Heart left ventricle (tissue), 7 donors: ENCODE measurements around a stretch of chr7.

- PRO-cap, 6 experiments: peak in 2 of 6 experiments; most common minus-strand start chr7:17313330 (in 2)
- RAMPAGE, long total RNA, 2 experiments: no peak in any of the 2 experiments
- RRBS: no CpG with 5 or more reads among the region's 8 CpGs
Observed at GRCh38 chr7:17312657-17313770, 14.6 kb downstream of the AHR start.

GRCh38 chr7:17379260-17379818, 80.9 kb downstream of the AHR start:
- PRO-cap, 6 experiments: no peak in any of the 6 experiments
- RAMPAGE, long total RNA, 2 experiments: no peak in any of the 2 experiments
- RRBS: no CpG with 5 or more reads among the region's 4 CpGs

- PRO-cap, 6 experiments: no peak in any of the 6 experiments
- RAMPAGE, long total RNA, 2 experiments: no peak in any of the 2 experiments
- RRBS: no CpG with 5 or more reads among the region's 9 CpGs
Observed at GRCh38 chr7:17729054-17729375, 211.3 kb downstream of the SNX13 start.

DNA sequence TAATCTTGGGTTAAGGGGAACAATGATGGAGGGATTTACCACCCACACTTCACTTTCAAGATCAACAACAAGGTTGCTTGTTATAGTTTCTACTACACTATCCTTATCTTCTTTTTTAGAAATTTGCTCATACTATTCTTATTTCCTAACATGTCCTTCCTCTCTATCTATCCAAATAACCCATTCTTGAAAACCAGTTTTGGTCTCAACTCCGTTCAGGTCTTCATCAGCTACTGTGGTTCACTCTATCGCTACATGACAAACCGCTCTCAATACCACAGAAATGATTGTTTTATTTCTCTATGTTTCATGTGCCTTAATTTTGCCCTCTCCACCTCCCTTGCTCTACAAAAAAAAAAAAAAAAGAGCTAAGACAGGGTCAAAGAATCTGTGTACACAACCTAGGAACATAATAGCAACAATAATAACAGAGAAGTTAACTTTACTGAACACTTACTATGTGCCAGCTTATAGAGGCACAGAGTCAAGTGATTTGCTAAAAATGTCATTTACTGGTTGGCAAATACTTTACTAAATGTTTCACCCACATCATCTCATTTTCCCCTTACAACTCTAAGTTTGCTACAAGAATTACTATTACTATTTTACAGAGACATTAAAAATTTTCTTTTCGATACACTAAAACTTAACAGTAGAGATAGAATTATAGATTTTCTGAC, 53.5 kb downstream of the SNX13 start:
- PRO-cap, 6 experiments: no peak in any of the 6 experiments
- RAMPAGE, long total RNA, 2 experiments: no peak in any of the 2 experiments
- RRBS: no CpG with 5 or more reads among the region's 4 CpGs

DNA sequence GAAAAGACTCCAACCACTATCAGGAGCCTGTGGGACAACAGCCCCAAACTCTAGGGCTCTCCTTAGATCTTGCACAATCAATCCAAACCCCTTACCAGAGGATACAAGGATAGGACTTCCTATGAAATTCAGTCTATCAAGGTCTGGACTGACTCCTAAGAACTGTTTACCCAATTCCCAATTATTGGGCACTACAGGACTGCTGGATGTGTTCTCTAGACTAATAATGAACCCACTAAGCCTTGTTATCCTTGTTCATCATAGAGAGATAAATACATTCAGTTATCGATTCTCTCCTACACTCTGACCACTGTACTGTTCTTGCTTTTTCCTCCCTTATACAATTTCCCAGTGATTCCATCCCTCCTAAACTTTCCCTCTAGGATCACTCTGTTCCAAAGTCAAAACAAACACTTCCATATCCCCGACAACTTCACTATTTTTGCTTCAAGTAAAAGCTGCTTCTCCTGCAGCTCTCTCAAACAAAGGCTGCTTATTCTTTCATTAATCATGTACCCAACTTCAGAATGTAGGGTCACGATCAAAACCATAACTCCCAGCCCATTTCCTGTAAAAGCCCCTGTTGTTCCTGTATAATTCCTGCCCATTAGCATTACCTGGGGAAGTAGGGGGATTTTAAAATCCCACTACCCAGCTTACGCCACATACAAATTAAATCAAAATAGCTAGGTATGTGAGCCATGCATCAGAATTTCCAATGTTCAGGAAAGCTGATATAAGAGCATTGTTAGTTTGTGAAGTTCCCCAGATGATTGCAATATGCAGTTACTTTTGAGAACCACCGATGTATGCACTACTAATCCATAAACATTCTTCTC, 19.0 kb downstream of the SNX13 start:
- PRO-cap, 6 experiments: no peak in any of the 6 experiments
- RAMPAGE, long total RNA, 2 experiments: no peak in any of the 2 experiments
- RRBS: no CpG with 5 or more reads among the region's 5 CpGs

- PRO-cap, 6 experiments: no peak in any of the 6 experiments
- RAMPAGE, long total RNA, 2 experiments: no peak in any of the 2 experiments
Observed at GRCh38 chr7:18038338-18038787, 10.7 kb upstream of the PRPS1L1 start.

DNA sequence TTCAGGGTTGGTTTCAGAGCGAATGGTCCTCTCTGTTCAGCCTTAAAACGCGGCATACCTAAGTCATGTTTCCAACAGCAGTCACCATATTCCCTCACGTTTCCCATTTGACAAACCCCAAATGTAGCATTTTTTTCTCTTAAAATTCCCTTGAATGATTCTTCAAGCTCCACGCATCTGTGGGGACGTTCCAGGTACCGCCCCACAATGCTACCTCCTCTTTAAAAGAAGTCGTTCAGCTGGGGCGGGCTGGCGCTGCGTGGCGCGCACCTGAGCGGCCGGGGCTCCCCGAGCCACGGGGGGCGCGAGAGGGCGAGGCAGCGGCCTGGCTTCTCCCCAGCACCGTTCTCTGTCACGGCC, 58.4 kb upstream of the PRPS1L1 start:
- PRO-cap, 6 experiments: peak in 2 of 6 experiments; most common plus-strand start position 251 of the sequence (in 1); most common minus-strand start position 188 of the sequence (in 1)
- RAMPAGE, long total RNA, 2 experiments: no peak in any of the 2 experiments
- RRBS: no CpG with 5 or more reads among the region's 23 CpGs

DNA sequence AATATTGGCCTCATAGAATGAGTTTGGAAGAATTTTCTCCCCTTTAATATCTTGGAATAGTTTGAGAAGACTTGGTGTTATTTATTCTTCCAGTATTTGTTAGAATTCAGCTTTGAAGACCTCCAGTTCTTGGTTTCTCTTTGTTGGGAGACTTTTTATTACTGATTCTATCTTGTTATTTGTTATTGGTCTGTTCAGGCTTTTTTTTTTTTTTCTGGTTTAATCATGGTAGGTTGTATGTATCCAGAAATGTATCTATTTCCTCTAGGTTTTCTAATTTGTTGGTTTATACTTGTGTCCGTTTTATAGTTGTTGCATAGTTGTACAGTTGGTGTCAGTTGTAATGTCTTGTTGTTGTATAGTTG, 206.5 kb downstream of the TWIST1 start:
- PRO-cap, 6 experiments: peak in 1 of 6 experiments; most common plus-strand start position 70 of the sequence (in 1)
- RAMPAGE, long total RNA, 2 experiments: no peak in any of the 2 experiments
- RRBS: no CpG with 5 or more reads among the region's 1 CpG

DNA sequence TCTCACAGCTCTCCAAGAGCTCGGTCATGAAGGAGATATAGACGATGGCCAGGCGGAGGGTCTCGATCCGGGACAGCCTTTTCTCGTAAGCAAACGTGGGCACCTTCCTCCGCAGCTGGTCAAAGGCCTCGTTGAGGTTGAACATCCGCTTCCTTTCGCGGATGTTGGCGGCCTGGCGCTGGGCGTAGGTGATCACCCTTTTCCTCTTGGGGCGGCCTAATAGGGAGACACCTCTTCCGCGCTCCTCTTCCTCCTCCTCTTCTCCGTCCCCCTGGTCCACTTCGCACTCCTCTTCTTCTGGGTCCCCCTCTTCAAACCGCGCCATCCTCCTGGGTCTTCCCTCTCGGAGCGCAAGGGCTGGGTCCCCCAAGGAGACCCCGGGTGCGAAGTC, 347 bp downstream of the FERD3L start:
- PRO-cap, 6 experiments: no peak in any of the 6 experiments
- RAMPAGE, long total RNA, 2 experiments: no peak in any of the 2 experiments
- RRBS: 2% methylated on average over 2 of the region's 26 CpGs

DNA sequence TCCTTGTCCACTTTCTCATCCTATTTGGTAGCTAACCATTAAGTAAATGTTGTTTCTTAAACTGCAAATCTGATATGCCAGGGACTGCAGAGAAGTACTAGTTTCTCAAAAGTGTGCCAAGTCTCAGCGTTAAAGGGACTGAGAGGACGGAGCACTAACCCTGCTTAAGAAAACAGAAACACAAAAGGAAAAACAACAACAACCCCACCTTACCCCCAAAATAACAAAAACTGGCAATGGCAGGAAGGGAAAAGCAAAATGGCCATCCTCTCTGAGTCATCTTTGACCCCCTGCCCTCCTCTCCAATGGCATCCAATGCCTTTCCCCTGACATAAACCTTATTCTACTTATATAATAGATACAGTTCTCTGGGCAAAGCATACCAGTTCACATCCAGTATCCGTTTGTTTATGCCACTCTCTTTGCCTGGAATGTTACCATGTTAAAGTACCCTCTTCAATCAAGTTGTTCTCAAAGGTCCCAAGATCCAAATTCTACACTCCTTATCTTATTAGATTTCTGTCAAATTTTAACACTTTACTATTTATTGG, 1.6 kb downstream of the POLR1F start:
- PRO-cap, 6 experiments: no peak in any of the 6 experiments
- RAMPAGE, long total RNA, 2 experiments: no peak in any of the 2 experiments
- RRBS: no CpG with 5 or more reads among the region's 3 CpGs

- PRO-cap, 6 experiments: no peak in any of the 6 experiments
- RAMPAGE, long total RNA, 2 experiments: no peak in any of the 2 experiments
- RRBS: no CpG with 5 or more reads among the region's 7 CpGs
Observed at GRCh38 chr7:20344333-20345113, 13.8 kb downstream of the ITGB8 start.

DNA sequence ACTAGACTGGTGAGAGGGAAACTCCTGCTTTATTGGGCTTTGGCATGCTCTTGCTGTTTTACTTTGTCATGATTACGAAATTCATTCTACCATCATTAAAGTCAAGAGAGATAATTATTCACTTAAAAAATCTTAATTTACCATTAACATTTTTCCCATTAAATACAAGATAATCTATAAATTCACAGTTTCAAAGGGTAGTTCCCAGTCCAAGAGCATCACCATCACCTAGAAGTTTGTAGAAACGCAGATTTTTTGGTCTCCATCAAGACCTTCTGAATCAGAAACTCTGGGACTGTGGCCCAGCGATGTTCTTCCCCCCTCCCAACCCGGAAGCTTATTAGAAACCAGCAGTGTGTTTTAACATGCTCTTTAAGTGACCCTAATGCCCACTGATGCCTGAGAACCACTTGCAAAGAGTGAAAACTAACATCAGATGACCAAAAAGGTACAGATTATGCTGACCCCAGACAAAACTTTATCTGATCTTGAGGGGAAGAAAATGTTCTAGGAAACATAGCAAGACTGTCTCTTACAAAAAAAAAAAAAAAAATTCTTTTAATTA, 89.5 kb downstream of the ITGB8 start:
- PRO-cap, 6 experiments: peak in 2 of 6 experiments; most common plus-strand start position 287 of the sequence (in 2)
- RAMPAGE, long total RNA, 2 experiments: no peak in any of the 2 experiments
- RRBS: no CpG with 5 or more reads among the region's 4 CpGs

DNA sequence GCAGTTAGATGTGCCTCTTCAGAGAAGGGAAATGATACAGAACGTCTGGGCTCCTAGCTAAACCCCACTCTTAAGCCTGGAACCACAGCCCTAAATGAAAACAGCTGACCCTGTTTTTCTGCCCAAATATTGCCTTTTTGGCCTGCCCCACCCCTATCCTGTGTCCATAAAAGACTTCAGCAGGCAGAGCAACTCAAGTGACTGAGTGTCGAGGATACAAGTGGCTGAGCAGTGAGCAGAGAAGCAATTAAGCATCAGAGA, 111.5 kb downstream of the ITGB8 start:
- PRO-cap, 6 experiments: no peak in any of the 6 experiments
- RAMPAGE, long total RNA, 2 experiments: no peak in any of the 2 experiments
- RRBS: no CpG with 5 or more reads among the region's 2 CpGs

GRCh38 chr7:20797643-20798756, 11.3 kb upstream of the SP8 start:
- PRO-cap, 6 experiments: peak in 1 of 6 experiments; most common minus-strand start chr7:20798062 (in 1)
- RAMPAGE, long total RNA, 2 experiments: no peak in any of the 2 experiments
- RRBS: 2% methylated on average over 28 of the region's 115 CpGs

- PRO-cap, 6 experiments: no peak in any of the 6 experiments
- RAMPAGE, long total RNA, 2 experiments: no peak in any of the 2 experiments
- RRBS: no CpG with 5 or more reads among the region's 13 CpGs
Observed at GRCh38 chr7:21146616-21147250, 281.1 kb upstream of the SP4 start.

- PRO-cap, 6 experiments: no peak in any of the 6 experiments
- RAMPAGE, long total RNA, 2 experiments: no peak in any of the 2 experiments
- RRBS: no CpG with 5 or more reads among the region's 13 CpGs
Observed at GRCh38 chr7:21429408-21430557, 1.9 kb downstream of the SP4 start.

DNA sequence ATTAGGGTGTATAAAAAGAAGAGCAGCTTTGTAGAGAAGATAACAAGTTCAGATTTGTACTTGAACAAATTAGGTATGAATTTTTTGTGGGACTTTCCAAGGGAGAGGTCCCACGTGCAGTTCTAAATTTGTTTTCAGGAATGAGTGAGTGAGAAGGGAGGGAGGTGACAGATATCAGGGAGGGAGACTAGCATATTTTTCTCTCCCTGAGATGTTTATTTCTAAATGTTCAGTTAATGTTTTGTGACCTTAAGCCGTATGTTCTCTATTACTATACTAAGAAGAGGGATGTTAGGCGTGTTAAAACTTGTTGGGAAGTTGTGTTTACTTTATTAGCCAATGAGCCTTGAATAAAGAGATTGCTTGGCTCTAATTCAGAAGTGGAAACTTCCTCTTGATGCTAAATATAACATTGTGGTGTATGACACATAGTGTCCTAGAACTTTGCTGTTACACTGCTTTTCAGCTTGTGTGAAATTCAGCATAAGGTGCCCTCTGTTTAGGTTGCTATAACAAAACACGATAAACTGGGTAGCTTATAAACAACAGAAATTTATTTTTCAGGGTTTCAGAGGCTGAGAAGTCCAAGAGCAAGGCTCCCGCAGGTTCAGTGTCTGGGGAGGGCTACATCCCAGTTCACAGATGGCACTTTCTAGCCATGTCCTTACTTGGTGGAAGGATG, 37.3 kb downstream of the DNAH11 start:
- PRO-cap, 6 experiments: peak in 1 of 6 experiments; most common plus-strand start position 458 of the sequence (in 1); most common minus-strand start position 275 of the sequence (in 1)
- RAMPAGE, long total RNA, 2 experiments: no peak in any of the 2 experiments
- RRBS: no CpG with 5 or more reads among the region's 5 CpGs

DNA sequence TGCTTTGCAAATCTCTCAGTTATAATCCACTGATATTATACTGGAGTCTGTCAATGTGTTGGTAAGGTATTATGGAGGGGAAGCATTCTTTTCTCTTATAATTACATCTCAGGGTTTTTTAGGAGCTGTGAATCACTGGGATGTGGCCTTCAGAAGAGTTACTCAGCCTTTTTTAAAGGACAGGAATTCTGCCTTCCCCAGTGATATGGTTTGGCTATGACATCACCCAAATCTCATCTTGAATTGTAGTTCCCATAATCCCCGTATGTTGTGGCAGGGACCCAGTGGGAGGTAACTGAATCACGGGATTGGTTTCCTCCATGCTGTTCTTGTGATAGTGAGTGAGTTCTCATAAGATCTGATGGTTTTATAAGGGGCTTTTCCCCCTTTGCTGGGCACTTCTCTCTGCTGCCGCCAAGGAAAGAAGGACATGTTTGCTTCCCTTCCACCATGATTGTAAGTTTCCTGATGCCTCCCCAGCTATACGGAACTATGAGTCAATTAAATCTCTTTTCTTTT, 94.8 kb downstream of the CDCA7L start:
- PRO-cap, 6 experiments: no peak in any of the 6 experiments
- RAMPAGE, long total RNA, 2 experiments: no peak in any of the 2 experiments
- RRBS: no CpG with 5 or more reads among the region's 4 CpGs

- PRO-cap, 6 experiments: peak in 5 of 6 experiments; most common plus-strand start chr7:22123488 (in 5); most common minus-strand start chr7:22123265 (in 1)
- RAMPAGE, long total RNA, 2 experiments: no peak in any of the 2 experiments
- RRBS: no CpG with 5 or more reads among the region's 6 CpGs
Observed at GRCh38 chr7:22123073-22123750, 177.5 kb upstream of the CDCA7L start.

DNA sequence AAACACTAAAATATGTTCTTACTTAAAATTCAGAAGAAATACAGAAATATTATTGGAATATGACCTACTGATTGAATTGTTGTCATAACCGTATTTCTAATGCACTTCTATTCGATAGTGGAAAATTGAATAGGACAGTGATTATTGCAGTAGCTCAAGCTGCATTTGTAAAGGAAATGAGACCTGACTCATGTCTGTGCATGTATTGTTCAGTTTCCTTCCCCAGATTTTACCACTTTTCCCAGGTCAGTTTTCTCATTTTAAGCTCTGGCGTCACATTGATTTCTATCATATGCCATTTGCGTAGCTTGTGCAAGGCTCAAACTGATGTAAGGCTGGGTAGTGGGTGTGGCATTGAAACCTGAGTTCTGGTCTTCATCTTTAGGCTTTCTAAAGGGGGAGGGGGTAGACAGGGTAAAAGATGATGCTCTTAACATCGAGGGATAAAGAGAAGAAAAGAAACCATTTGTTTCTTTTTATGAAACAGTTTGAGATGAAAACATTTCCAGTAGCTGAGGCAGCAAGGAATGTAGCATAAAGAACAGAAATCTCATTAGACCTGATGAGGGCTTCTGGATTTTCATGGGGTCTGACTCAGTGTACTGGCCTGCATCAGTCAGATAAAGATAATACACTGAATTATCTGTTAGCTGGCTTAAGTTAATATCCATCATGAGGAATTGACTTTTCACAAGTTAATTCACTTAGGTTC, 182.2 kb upstream of the CDCA7L start:
- PRO-cap, 6 experiments: peak in 1 of 6 experiments; most common plus-strand start position 393 of the sequence (in 1); most common minus-strand start position 116 of the sequence (in 1)
- RAMPAGE, long total RNA, 2 experiments: no peak in any of the 2 experiments
- RRBS: no CpG with 5 or more reads among the region's 5 CpGs